Endothelial cell (in vitro differentiated cells): Measurements from ENCODE around the gene PPP2R5E.

- PRO-cap, result unidirectional peak, plus-strand start at chr14:63542898; bidirectional peak, plus-strand start at chr14:63543665, minus-strand start at chr14:63543370
Observed at GRCh38 chr14:63542845-63543541, at the start of gene PPP2R5E. Gene PPP2R5E (minus strand): TSS chr14:63543377.

DNA sequence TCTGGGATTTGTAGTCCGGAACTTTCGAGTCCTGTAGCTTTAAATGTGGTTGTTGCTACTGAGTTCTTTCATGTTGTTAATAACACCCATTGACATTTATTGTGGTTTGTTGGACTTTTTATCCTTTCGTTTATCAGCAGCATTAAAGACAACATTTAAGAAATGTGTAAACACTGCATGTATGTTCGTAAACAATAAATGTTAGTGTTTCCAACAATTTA is 719 bp upstream of the WDR89 start:
- PRO-cap, result no peak

DNA sequence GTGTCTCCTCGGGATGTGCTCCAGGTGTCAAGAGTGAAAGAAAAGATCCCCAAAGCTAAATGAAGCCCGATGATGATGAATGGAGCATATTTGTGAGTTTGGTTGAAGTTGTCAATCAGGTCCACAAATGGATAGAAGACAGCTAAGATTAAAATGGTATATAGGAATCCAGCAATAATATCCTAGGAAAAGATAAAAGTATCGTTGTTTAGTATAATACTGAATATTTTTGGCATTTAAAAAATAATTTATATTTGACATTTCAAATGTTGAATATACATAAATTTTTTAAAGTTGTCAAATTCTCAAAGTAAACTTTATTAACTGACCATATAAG is 41.4 kb downstream of the SGPP1 start:
- PRO-cap, result no peak

GRCh38 chr14:63745975-63746811 is 18.3 kb upstream of the SGPP1 start:
- PRO-cap, result no peak

DNA sequence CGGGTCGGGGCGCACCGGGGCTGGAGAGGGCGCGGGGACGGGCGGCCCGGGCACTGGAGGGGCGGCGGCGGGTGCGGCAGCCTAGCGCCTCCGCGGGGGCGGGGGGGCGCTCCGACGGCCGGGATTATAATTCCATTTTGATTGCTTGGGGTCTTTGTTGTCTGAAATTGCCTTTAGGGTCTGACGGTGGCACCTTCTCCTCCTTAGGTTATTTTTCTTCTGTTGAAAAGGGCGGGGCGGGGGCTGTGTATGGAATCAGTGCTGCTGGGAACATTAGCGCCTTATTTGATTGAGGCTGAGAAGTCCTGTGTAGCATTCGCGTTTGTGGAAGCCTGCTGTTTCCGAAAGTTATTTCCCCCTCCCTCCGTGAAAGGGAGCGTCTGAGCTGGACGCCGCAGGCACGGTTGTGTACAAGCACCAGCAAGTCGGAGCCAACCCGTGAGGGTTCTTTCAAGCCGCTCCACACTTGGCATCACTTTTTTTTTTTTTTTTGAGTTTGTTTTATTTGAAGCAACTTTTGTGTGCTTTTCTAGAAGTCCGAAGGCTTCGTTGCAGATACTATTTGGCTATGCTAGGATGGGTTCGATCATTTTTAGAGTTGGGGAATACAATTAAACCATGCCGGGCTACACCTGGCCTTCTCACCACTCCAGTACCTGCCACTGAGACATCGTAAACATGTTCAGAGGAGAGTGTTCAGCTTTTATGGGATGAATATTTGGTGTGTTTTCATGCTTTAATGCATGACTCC is 1.1 kb downstream of the SYNE2 start:
- PRO-cap, result no peak

- PRO-cap, result no peak
Observed at GRCh38 chr14:63855215-63855794, 2.5 kb downstream of the SYNE2 start.

- PRO-cap, result no peak
Observed at GRCh38 chr14:63864248-63864770, 11.5 kb downstream of the SYNE2 start.

GRCh38 chr14:63884197-63884688 is 31.4 kb downstream of the SYNE2 start:
- PRO-cap, result no peak

- PRO-cap, result no peak
Observed at GRCh38 chr14:63893505-63894057, 40.8 kb downstream of the SYNE2 start.

GRCh38 chr14:63936613-63937498 is 84.1 kb downstream of the SYNE2 start:
- PRO-cap, result no peak

- PRO-cap, result no peak
Observed at GRCh38 chr14:63940433-63940846, 87.6 kb downstream of the SYNE2 start.

GRCh38 chr14:63995212-63995621 is 142.4 kb downstream of the SYNE2 start:
- PRO-cap, result no peak

DNA sequence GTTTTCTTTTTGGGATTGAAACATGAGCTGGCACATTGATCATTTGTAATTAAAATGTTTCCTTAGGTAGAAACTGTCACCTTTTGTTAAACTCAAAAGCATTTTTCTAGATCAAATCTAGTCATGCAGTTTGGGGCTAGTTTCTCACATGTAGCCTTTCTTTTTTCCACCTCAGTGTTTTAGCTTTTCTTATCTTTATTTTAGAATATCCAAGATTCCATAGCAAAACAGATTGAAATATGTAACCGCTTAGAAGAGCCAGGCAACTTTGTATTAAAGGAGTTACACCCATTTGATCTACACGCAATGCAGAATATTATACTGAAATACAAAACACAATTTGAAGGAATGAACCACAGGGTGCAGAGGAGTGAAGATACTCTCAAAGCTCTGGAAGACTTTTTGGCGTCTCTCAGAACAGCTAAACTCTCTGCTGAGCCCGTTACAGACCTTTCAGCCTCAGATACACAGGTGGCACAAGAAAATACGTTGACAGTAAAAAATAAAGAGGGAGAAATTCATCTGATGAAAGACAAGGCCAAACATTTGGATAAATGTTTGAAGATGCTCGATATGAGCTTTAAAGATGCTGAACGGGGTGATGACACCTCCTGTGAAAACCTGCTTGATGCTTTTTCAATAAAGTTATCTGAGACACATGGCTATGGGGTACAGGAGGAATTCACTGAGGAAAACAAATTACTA is 149.9 kb downstream of the SYNE2 start:
- PRO-cap, result no peak

- PRO-cap, result no peak
Observed at GRCh38 chr14:64022664-64023062, 169.9 kb downstream of the SYNE2 start.

DNA sequence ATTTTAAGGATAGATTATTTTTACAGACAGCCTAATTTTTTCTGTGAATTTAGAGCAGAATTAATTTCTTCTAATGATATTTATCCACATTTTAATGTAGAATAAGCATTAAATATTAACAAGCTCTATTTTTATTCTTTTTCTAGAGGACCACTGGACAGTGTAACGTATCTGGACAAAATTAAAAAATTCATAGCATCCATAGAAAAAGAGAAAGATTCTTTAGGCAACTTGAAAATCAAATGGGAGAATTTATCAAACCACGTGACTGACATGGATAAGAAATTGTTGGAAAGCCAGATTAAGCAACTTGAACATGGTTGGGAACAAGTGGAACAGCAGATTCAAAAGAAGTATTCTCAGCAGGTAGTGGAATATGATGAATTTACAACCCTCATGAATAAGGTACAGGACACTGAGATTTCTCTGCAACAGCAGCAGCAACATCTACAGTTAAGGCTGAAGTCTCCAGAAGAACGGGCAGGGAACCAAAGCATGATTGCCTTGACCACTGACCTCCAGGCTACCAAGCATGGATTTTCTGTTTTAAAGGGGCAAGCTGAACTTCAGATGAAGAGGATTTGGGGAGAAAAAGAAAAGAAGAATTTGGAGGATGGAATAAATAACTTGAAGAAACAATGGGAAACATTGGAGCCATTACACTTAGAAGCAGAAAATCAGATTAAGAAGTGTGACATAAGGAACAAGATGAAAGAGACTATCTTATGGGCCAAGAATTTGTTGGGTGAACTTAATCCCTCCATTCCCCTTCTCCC is 198.8 kb downstream of the SYNE2 start:
- PRO-cap, result no peak

DNA sequence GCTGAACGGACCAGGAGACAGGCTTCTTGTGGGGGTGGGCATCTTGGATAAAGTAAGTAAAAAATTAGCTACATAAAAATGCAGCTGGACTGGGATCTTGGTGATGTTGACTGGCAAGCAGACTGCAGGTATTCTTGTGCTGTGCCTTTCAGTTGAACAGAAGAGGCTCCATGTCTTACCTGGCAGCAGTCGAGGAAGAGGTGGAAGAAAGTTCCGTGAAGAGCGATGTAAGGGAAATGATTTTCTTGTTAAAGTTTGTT is 195.6 kb downstream of the ESR2 start:
- PRO-cap, result no peak

DNA sequence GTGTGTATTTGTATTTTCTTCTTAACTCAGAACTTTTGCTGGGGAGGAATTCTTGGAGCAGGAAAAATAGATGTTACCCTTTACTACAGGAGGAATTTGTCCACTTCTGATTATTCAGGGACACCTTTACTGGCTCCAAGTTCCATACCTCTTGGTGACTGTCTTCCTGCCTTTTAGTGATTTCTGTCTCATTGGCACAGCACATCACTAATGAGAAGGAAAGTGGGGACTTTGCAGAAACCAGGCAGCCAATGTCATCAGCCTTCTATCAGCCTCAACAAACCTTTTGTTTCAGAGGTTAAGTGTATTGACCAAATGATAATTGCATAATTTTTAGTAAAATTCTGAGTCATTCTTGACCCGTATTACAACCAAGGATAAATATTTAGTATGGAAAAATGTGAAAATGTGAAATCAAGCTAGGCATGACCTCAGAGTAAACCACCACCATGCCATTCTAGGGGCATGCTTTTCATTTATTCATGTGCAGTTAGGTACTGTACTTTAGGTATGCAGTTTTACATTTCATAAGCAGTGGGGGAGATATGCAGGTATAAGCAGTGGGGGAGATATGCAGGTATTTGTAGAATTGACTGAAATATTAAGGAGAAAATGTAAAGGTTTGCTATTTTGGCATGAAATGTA is 184.5 kb downstream of the ESR2 start:
- PRO-cap, result no peak

- PRO-cap, result no peak
Observed at GRCh38 chr14:64112673-64113948, 181.1 kb downstream of the ESR2 start.

- PRO-cap, result no peak
Observed at GRCh38 chr14:64195303-64196136, 98.7 kb downstream of the ESR2 start.

- PRO-cap, result no peak
Observed at GRCh38 chr14:64209167-64210165, 84.7 kb downstream of the ESR2 start.